Measurements from ENCODE around the genes MTMR14, BRPF1, OGG1 and JAGN1.

- RRBS = no CpG with 5 or more reads among the region's 7 CpGs
These were observed 64.8 kb upstream of the RAD18 start for GRCh38 chr3:9027973-9028555.

DNA sequence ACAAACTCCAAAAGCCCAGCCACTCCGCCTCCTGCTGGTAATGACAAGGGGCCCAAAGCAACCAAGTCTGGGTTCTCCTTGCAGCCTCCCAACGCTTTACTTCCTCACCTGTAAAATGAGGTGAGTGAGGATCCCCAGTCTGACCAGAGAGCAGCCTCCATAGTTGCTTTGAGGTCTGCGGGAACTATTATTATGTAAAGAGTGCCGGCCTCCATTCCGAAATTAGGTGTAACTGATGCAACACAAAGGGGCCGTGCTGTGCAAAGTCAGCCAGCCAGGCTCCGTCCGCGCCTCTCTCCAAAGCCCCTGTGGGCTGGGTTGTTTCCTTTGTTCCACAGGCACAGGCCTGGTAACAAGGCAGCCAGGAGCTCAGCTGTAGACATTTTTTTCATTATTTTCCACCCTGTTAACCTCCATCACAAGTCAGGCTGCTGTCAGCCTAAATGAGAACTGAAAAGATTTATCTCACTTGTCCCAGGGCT, 139.1 kb upstream of the RAD18 start:
- RRBS = no CpG with 5 or more reads among the region's 9 CpGs

GRCh38 chr3:9247273-9248093, 2.0 kb downstream of the SRGAP3 start:
- RRBS = no CpG with 5 or more reads among the region's 20 CpGs

- RRBS = no CpG with 5 or more reads among the region's 10 CpGs
These were observed 1.8 kb upstream of the SRGAP3 start for GRCh38 chr3:9250961-9251839.

- RRBS = no CpG with 5 or more reads among the region's 12 CpGs
These were observed 12.9 kb upstream of the SETD5 start for GRCh38 chr3:9384363-9384975.

GRCh38 chr3:9440749-9441163, 43.3 kb downstream of the SETD5 start:
- RRBS = no CpG with 5 or more reads among the region's 1 CpG

DNA sequence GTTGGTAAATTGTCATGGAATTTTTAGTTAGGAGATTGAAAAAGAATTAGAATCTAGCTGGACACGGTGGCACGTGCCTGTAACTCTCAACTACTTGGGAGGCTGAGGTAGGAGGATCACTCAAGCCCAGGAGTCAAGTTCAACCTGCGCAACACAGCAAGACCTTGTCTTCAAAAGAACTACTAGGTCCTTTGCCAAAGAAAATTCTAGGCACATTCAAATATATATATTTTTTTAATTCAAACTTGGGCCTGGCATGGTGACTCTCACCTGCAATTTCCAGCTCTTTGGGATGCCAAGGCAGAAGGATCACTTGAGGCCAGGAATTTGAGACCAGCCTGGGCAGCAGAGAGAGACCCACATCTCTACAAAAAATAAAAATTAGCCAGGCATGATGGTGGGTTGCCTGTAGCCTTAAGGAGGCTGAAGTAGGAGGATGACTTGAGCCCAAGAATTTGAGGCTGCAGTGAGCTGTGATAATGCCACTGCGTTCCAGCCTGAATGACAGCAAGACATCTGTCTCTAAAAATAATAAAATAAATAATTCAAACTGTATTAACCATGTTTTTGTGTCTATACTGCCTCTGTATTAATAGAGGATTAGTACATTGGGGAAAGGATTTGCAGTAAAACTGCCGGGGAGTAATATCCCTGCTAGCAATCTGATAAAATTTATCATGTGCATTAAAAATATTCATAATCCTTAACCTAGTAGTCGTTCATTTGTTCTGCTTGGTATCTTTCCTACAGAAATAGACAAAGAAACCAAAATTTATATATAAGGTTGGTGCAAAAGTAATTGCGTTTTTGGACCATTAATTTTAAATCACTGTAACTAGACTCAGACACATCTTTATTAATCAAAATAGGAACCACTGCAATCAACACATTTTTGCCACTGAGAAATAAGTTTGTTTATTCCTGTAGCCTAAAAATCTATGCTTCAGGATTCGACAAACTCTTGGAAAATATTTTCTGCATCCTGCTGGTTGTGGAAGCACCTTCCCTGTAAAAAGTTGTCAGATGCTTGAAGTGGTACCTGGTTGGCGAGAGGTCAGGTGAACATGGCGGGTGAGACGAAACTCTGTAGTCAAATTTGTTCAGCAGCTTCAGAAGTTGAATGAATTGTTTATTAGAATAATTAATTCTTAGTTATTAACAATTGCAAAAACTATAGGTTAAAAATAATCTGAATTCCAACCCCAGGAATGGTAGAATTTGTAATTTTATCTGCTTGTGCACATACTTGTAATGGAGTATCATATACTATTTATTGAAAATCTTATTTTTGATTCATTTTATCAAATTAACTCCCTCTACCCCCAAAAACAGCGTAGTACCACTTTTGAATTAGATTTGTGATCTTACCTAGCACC, 61.2 kb downstream of the SETD5 start:
- RRBS = no CpG with 5 or more reads among the region's 12 CpGs

DNA sequence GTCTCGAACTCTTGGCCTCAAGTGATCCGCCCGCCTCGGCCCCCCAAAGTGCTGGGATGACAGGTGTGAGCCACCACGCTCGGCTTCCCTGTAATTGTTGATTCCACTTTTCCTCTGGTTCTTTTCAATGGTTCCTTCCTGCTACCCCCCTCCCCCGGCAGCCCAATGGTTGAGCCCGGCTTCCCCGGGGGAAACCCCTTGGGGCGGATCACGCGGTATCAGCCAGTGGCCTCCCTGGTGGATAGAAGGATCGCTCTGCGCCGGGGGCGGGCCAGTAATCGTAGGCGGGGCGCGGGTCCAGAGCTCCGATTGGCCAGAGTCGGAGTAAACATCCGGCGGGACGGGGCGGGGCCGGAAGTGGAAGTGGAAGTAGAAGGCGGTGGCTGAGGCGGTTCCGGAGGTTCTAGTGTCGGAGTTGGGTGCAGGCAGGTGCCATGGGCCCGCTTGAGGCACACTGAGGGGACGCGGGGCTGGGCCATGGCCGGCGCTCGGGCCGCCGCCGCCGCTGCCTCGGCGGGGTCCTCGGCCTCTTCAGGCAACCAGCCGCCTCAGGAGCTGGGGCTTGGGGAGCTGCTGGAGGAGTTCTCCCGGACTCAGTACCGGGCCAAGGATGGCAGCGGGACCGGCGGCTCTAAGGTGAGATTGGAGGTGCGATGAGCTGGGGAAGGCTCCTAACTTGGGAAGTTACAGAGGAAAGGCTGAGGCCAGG, at the start of gene MTMR14:
MTMR14 (plus strand) TSS at position 399 of the 709 bp plus-strand sequence.
- RRBS = under 1% methylated on average over 20 of the region's 51 CpGs

DNA sequence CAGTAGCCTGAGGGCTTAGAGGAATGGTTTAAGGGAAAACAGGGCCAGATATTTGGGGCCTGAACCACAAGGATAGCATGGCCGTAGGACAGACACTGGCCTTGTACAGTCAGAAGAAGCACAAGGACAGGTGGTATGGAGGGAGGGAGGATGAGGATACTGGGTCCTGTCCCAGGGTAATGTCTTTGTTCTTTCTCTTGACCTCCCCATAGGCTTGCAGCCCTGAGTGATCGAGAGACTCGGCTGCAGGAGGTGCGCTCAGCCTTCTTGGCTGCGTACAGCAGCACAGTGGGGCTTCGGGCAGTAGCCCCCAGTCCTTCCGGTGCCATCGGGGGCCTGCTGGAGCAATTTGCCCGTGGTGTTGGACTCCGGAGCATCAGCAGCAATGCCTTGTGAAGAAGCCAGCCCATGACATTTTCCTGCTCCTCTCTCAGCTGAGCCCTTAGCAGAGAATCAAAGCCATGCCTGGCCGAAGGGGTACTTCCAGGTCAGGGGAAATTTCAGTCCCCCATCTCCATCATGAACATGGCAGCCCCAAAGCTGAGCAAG, 2.0 kb upstream of the CPNE9 start:
- RRBS = 99% methylated on average over 4 of the region's 11 CpGs

DNA sequence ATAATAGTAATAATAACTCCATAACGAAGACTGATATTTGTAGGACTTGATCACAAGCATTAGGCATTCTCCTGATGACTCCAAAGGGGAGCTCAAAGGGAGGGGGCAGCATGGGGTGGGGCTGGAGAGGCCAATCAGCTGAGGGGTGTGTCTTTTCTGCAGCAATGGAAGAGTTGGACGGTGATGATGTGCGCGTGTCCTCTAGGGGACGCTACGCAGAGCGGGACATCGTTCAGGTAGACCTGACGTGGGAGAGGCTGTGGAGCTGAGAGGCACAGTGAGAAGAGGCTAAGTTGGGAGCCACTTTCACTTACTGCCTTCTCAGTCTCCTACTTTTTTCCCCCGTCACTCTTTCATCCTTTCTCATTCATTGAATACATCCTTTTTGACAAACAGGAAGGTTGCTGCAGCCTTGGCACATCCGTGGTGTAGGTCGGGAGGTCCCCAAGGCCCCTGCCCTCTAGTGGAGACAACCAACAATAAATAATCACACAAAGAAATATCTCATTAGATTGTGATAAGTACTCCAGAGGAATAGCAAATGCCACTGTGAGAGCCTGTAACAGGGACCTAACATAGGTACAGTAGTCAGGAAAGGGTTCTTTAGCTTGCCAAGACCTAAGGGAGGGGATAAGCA, 4.5 kb upstream of the BRPF1 start:
- RRBS = no CpG with 5 or more reads among the region's 12 CpGs

DNA sequence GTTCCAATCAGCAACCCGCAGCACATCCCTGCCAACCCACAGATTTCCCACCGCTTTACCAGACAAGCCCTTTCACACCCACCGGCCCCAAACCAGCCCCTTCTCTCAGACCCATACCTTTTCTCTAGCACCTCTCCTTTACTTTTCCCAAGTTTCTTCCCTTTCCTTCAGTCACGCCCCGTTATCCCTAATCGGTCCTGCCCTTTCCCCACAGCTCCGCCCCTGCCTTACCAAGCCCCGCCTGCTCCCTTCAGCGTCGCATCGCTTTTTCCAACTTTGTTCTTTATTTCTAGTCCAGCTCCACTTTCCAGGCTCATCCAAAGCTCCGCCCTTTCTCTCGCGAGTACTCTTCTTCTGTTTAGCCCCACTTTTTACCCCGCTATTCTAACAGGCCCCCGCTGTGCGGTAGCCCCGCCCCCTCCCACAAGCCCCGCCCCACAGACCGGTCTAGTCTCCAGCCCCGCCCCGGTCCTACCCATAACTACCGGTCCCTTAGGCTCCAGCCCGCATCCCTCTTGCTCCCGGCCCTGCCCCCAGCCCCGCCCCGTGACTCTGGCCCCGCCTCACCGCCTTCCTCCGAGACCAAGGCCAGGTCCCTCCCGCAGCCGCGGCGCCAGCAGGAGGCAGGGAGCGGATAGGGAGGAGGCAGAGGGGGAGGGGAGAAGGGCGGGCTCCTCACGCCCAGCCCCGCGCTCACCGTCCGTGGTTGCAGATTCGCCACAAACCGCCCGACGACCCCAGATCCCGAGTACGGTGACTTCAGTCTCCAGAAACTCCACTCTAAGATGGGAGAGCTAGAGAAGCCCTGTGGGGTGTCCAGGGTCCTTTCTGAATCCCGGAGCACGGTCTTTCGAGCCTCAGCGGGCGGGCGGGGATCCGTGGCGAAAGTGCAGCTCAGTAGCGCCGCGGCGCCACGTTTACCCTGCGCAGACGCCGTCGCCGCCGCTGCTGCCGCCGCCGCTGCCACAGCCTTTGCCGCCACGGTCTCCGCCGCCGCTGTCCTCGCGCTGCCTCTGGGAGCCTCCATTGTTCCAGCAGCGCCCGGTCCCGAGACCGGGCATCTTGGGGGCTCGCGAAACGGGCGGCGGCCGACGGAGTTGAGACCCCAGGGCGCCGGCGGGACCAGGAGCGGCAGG, at the start of gene BRPF1:
BRPF1 (plus strand) TSS at position 920 of the 1,136 bp plus-strand sequence.
- RRBS = 1% methylated on average over 10 of the region's 91 CpGs

DNA sequence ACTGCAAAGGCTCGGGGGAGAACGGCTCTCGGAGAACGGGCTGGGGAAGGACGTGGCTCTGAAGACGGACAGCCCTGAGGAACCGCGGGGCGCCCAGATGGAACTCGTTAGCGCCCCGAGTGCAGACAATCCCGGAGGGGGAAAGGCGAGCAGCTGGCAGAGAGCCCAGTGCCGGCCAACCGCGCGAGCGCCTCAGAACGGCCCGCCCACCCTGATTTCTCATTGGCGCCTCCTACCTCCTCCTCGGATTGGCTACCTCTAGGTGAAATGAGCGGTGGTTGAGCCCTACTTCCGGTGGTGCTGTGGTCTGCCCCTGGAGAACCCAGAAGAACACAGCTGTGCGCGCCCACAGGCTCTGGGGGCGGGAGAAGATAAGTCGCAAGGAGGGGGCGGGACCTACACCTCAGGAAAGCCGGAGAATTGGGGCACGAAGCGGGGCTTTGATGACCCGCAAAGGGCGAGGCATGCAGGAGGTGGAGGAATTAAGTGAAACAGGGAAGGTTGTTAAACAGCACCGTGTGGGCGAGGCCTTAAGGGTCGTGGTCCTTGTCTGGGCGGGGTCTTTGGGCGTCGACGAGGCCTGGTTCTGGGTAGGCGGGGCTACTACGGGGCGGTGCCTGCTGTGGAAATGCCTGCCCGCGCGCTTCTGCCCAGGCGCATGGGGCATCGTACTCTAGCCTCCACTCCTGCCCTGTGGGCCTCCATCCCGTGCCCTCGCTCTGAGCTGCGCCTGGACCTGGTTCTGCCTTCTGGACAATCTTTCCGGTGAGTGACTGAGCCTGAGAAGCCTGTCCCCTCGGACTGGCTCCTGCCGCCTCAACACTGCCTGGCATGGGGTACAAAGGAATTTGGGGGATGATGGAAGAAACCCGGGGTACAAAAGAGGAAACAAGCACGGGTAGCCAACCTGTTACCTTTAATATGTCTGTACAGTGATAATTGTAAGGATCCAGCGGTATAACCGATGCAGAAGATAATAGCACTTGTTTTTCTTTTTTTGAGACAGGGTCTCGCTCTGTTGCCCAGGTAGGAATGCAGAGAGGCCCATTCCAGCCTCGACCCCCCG, at the start of gene OGG1:
OGG1 (plus strand) TSS at position 294 of the 1,066 bp plus-strand sequence.
- RRBS = 17% methylated on average over 1 of the region's 63 CpGs

- RRBS = 98% methylated on average over 5 of the region's 17 CpGs
These were observed 7.7 kb downstream of the OGG1 start for GRCh38 chr3:9757300-9758057.

GRCh38 chr3:9786997-9788113, 4.9 kb downstream of the TADA3 start:
- RRBS = no CpG with 5 or more reads among the region's 18 CpGs

- RRBS = 80% methylated on average over 1 of the region's 6 CpGs
These were observed 1.4 kb downstream of the CIDEC start for GRCh38 chr3:9878567-9879124.

- RRBS = no CpG with 5 or more reads among the region's 75 CpGs
These were observed at the start of gene JAGN1 for GRCh38 chr3:9890279-9891483. TSS of gene JAGN1 (plus strand) at chr3:9890610.

DNA sequence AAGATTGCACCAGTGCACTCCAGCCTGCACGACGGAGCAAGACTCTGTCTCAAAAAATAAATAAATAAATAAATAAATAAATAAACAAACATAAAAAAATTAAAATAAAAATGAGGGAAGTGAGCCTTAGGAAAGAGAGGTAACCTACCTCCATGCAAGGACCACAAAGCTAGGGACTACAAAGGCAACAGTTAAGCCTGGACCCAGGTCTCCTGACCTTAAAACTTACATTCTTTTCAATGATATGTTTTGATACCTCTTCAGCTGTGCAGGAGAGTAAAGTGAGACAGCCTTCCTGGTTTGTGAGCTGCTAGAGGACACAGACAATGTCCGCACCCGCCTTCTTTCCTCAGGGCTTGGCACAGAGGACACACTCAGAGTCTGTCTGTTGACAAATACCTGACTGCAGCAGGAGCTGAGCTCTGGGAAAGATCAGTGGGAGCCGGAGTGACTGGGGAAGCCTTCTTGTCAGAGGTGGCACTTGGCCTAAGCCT, 3.5 kb upstream of the IL17RC start:
- RRBS = no CpG with 5 or more reads among the region's 5 CpGs

DNA sequence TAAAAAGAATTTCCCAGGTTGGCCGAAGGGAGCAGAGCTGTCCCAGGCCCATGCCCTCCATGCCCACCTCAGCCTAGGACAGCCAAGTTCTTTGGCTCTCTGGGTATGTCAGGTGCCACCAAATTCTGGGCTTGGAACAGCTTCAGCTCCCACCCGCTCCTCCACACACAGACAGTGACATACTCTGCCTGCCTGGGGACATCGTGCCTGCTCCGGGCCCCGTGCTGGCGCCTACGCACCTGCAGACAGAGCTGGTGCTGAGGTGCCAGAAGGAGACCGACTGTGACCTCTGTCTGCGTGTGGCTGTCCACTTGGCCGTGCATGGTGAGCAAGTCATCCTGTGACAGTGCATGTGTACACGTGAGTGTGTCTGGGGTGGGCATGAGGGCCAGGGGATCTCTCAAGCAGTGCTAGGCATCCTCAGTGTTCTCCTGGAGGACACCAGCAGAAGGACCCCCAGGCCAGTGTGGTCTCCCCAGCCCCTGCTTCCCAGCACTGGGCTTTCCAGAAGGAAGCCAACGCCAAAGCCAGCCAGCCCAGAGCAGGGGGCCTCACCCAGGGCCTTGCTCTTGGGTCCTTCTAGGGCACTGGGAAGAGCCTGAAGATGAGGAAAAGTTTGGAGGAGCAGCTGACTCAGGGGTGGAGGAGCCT, 979 bp downstream of the IL17RC start:
- RRBS = no CpG with 5 or more reads among the region's 12 CpGs

- RRBS = no CpG with 5 or more reads among the region's 5 CpGs
These were observed 7.7 kb downstream of the EMC3 start for GRCh38 chr3:9978806-9979430.